ENCODE results near the gene COA8.

GRCh38 chr14:103408441-103409136 is 23.4 kb downstream of the MARK3 start:
- PRO-cap, result no peak

- PRO-cap, result no peak
These were observed 4.5 kb downstream of the CKB start for GRCh38 chr14:103518179-103518542.

DNA sequence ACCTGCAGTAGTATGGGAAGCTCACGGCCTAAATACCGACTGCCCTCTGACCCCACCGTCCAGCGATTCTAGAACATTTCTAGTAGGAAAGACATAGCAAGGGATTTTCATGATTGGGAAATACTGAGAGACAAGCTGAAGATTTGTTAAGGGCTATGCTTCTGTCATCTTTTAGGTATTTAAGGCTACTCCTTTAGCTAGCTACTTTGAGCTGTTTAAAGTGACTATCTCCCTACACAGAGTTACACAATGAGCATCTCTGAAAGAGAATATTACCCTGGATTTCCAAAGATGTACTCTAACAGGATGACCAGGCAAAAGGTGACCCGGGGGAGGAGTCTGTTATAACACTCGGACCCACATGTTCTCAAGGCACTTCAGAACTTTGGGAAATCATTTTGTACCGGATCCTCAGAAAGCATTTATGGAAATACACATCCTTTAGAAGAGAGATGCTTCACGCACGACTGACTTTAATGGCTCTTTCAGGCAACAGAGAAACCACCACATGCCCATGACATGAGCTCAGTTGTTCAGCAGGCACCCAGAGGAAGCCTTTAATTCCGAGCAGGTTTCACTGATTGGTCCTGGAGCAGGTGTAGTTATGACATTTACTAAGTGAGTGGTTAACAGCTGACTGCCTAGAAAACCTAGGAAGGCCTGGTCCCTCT is 4.2 kb downstream of the BAG5 start:
- PRO-cap, result no peak

DNA sequence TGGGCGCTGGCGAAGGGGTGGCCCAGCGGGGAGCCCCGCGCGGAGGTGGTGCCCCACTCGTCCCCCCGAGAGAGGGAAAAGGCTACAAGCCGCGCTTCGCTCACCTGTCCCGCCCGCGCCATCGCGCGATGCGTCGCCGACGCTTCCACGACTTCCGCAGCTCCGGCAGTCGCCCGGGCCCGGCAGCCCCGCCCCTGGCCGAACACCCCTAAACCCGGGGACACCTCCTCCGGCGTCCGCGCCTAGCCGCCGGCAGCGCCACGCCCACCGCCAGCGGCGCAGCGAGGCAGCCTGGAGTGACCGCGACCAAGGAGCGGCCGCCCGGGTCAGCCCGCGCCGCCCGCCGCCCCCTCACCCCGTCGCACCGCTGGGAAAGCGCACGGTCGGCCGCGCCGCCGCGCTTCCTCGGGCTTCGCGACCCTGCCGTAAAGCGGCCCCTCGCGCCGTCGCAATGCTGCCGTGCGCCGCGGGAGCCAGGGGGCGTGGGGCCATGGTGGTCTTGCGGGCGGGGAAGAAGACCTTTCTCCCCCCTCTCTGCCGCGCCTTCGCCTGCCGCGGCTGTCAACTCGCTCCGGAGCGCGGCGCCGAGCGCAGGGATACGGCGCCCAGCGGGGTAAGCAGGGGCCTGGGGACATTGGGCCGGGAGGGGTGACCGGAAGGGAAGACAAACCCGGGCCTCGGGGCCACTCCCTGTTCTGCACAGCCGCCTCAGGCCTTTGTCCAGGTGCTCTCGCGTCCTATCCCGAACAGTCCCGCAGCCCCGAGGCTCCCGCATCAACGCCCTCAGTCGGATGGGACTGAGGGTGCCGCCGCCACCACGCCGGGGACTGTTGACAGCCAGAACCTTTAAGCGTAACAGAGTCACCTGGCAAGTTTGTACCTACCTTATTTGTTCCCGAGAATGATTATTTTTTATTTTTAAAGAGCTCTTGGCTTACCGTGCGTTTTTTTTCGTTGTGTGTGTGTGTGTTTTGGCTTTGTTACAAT is at the start of gene COA8:
Gene COA8 (plus strand): TSS at position 449 of the 987 bp plus-strand sequence.
- PRO-cap, result bidirectional peak, plus-strand start at position 460 of the sequence, minus-strand start at position 135 of the sequence

DNA sequence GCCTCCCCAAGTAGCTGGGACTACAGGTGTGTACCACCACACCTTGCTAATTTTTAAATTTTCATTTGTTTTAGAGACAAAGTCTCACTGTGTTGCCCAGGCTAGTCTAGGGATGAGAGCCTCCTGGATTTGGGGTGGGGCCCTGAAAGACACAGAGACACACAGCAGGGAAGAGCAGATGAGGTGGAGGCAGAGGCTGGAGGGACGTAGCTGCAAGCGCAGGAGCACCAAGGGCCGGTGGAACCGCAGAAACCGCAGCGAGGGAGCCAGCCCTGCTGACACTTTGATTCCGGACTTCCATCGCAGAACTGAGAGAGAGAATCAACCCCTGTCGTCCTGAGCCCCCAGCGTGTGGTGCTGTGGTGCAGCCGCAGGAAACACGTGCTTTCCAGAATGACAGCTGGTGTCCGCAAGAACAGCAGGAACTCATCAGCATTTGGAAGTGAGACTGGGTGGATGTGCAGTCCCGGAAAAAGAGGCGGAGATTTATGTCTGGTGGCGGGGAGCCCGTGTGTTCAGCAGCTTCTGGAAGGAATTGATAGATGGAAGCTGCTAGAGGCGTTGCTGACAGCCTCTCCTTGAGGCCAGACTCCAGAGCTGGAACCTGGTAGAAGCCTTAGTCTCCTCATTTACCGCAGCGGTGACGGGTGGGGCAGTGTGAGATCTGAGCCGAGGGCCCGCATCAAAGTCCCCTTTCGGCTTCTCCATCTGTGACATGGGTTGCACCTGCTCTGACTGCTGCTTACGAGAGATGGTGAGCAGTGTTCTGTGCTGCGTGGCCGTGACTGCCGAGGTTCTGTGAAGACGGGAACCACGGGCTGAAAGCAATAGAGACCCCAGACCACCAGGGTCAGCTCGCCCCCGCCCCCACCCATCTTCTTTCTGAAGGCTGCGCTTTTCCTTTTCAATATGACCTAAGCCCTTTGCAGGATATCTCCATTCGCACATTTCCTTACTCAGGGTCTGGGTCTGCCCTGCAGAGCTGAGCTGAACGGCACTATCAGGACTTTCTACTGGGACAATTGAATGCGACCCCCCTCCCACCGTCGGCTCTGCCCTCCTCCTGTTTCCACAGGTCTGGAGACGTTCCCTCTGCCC is 21.8 kb upstream of the KLC1 start:
- PRO-cap, result no peak

- PRO-cap, result no peak
These were observed 25.4 kb downstream of the KLC1 start for GRCh38 chr14:103654305-103654968.

DNA sequence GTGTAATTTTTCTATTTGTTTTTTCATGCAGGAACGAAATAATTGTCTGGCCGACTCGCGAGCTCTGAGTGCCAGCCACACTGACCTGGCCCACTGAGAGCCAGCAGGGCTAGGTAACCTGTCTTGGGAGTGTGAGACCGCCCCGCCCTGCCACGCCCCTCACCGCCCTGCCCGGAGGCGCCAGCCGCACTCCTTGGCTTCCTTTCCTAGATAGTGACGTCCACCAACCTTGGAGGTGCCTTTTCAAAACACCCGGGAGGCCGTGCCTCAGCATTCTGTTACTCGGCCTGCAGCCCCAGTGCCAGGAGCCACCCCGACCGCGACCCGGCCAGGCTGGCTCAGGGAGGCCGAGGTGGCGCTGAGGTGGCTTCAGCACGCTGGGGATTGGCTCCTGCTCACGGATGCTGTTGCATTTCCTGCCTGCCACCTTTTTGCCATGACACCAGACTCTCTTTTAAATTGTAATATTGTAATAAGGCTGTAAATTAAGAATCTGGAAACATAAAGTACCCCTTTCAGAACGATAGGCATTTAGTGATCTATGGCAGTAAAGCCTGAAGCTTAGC is 21.6 kb downstream of the XRCC3 start:
- PRO-cap, result no peak

DNA sequence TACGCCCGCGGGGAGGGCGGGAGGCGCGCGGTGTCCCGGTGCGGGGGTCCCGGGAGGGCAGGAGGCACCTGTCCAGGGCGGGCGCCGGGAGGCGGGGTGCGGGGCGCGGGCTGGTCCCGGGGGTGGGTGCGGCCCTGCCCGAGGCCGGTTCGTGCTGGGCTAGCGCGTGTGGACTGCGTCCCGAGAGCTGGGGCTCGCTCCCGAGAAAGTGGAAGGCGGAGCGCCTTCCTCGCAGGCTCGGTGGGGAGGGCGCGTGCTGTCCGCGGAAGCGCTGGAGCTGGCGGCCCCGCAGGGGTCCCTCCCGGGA is 501 bp downstream of the ZFYVE21 start:
- PRO-cap, result no peak

DNA sequence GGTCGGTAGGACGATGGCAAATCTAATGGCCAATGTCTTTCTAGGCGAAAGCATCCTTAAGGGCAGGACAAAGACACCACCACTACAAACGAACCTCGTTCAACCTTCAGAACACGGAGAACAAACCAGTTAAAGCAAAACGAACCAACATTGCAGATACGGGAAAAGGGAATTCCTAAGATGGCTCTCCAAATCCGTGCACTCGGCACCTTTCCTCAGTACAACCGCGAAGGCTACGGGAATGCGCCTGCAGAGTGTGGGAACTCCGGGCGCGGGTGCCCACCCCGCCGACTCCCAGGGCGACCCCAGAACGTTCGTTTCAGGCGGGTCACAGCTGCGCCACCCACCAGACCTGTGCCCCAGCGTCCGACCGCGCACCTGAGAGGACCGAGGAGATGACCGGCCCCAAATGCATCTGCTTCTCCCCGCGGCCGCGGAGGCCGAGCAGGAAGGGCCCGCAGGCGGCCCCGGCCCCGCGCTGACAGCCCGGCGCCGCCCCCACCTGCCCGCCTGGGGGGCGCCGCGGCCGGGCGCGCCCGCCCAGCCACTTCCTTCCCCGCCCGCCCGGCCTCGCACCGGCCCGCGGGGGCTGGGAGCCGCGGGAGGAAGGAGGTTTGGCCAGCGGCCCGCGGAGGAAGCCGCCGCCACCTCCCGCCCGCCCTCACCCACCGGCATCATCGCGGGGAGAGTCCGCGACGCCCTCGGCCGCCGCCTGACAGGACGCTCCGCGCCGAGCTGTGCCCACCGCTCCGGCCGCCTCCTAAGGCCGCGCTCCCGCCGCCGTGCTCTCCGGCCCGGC is 546 bp downstream of the PPP1R13B start:
- PRO-cap, result bidirectional peak, plus-strand start at position 677 of the sequence, minus-strand start at position 380 of the sequence

DNA sequence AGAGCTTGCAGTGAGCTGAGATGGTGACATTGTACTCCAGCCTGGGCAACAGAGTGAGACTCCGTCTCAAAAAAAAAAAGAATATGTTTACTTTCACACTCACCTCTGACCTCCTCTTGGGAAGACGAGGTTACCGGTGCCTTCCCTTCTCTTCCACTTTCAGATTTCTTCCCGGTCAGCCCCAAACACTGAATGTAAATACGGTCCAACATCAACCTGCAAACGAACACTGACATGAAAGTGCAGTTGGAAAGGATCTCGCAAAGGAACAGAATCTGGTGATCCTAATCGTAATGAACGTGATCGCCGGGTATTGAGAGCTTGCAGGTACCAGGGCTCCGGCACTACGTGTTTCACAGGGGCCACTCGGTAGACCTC is 31.9 kb upstream of the PPP1R13B start:
- PRO-cap, result unidirectional peak, plus-strand start at position 127 of the sequence; unidirectional peak, plus-strand start at position 156 of the sequence; unidirectional peak, plus-strand start at position 184 of the sequence

GRCh38 chr14:103879619-103880785 is 32.6 kb upstream of the PPP1R13B start:
- PRO-cap, result unidirectional peak, minus-strand start at chr14:103879801; bidirectional peak, plus-strand start at chr14:103880280, minus-strand start at chr14:103880050

GRCh38 chr14:104076729-104077135 is 8.8 kb upstream of the ASPG start:
- PRO-cap, result no peak

GRCh38 chr14:104077761-104078370 is 7.6 kb upstream of the ASPG start:
- PRO-cap, result no peak

- PRO-cap, result no peak
These were observed 768 bp downstream of the ASPG start for GRCh38 chr14:104086245-104086690.

GRCh38 chr14:104104683-104105329 is 19.3 kb downstream of the ASPG start:
- PRO-cap, result no peak

DNA sequence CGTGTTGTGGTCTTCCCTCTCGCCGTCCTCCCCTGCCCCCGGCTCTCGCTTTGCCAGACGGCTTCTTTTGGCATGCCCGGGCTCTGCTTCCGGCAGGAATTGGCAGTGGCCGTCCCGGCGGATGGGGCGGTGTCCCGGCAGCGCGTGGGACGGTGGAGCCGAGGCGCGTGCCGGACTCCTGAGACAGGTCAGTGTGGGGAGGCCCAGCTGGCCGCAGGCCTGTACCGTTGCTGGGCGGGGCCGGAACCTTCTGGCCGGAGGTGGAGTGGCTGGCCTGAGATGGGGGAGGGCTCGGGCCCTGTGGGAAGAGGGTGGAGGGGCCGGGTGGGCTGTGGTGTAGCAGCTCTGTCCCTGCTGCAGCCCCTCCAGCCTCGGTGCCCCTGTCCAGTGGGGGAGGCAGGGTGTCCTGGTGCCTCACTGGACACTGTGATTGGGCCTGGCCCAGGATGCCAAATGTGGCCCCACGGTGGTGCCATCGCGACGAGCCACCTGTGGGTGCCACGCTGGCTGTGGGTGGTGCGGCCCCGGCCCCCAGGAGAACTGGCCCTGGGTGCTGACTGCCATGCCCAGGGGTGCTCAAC is 17.3 kb downstream of the KIF26A start:
- PRO-cap, result no peak

- PRO-cap, result bidirectional peak, plus-strand start at chr14:104268212, minus-strand start at chr14:104268152
These were observed 129.7 kb downstream of the KIF26A start for GRCh38 chr14:104268056-104268426.

DNA sequence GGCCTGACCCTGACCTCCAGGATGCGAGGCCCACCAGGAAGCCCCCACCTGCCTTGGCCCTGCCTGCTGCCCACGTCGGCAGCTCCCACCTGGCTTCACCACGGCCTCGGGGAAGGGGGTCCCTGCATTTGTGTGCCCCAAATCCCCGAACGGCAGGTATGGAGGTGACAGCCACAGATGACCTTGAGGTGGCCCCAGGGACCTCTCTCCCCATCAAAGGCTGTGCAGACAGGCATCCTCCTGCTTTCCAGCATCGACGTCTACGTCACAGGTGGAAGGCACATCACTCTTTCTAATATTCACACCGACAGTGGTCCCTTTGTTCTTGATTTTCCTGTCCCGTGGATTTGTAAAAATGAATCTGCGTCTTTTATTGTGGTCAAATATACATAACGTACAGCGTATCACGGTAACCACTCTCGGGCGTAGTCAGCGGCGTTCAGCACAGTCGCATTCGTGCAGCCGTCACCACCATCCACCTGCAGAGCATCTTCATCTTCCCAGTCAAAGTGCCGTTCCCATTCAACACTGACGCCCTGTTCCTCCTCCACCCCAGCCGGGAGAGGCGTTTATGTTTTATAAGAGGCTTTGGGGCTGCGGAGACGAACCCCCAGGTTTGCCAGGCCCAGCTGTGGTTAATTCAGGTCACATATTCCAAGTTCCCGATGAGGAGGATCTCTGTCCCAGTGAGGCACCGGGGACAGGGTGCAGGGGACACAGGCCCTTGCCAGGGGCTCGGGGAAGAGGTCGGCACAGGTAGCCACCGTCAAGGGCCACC is 189.6 kb upstream of the C14orf180 start:
- PRO-cap, result no peak

DNA sequence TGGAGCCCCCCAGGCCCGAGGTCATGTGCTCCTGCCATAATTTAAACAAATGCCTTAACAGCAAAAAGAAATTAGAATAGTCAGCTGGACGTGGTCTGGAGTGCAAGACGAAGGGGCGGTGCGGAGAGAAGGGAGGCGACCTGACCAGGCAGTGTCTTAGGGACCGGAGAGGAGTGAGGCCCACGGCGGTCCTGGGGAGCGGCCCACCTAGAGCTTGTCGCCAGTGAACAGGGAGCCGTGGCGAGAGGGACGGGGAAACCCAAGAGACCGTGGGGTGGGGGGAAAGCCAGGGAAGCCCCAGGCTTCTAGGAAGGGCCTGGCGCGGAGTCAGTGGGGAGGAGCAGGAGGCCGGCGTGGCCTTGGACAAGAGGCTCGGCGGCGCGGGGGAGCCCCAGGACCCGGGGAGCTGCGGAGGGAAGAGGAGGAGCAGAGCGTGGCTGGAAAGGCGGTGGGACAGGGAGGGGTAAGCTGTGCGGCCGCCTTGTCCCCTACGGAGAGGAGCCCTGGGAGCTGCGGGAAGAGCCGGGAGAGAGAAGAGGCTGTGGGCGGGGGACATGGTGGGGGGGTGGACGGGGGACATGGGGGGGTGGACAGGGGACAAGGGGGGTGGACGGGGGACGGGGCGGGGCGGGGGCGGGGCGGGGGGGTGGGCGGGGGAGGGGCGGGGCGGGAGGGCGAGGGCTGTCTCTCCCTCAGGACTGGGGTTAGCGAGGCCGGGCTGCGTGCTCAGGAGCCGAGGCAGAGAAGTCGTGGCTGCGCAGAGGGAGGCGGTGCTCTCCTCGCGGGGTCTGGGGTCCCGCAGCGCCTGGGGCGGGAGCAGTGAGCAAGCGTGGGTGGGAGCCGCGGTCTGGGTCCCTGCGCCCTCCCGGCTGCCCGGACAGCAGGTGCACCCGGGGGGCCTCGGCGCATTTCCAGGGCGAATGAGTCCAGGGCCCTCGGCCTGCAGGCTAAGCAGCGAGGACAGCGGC is 118.3 kb upstream of the C14orf180 start:
- PRO-cap, result no peak

GRCh38 chr14:104586134-104586428 is 6.5 kb downstream of the C14orf180 start:
- PRO-cap, result no peak

All from colonic mucosa (tissue), 1 donor.